Measurements from ENCODE around the gene ZFPL1.

DNA sequence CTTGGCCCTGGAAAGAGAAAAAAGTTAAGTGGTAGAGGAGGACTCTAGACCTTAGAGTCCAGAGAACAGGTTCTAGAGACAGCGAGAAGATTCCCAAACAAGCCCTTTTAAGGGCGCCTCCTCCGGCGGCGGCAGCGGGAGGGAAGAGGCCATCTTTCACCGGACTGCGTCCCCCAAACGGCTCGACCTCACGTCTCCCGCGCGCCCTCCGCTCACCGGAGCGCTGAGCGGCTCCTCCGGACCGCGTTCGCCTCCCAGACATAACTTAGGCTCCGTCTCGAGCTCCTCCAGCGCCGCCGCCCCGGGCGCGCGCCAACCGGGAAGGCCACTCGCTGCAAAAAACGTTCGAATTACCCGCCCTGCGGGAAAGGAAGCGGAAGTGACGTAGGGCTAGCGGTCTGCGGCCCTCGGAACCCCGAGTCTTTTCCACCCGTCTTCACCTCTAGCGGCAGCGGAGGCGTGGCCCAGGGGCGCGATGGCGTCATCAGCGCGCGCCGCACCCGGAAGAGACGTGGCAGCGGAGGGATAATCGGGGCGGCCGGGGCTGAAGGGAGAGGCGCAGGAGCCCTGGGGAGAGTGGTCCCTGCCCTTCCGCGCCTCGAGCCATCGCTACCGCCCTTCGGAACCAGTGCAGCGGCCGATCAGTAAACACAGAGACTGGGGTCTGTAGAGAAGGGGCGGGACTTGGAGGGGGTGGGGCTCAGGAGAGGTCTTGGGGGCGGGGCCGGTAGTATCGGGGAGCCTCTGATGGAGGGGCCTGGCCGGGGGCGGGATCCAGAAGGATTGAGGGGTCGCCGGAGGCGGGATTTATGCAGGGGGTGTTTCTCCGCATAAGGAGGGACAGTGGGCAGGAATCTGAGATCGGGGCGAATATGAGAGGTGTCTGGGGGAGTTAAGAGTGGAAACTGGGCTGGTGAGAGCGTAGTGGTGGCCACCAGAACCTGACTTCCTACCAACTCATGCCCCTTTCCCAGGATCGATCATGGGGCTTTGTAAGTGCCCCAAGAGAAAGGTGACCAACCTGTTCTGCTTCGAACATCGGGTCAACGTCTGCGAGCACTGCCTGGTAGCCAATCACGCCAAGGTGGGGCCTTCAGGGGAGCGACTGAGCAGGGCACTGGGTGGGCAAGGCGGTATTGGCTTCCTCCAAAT, at the start of gene ZFPL1:
Gene ZFPL1, plus strand, starts transcription at position 506 of the 1,152 bp plus-strand sequence.
- RRBS, 2 experiments, result under 1 to 2% methylated on average over 20 to 21 of the region's 90 CpGs

- RRBS, 2 experiments, result 98 to over 99% methylated on average over 8 of the region's 21 CpGs
Measured at GRCh38 chr11:65109687-65109995, 2.0 kb upstream of the TM7SF2 start.

GRCh38 chr11:65279424-65280442, 18.0 kb downstream of the POLA2 start:
- RRBS, 2 experiments, result no CpG with 5 or more reads among the region's 8 CpGs

DNA sequence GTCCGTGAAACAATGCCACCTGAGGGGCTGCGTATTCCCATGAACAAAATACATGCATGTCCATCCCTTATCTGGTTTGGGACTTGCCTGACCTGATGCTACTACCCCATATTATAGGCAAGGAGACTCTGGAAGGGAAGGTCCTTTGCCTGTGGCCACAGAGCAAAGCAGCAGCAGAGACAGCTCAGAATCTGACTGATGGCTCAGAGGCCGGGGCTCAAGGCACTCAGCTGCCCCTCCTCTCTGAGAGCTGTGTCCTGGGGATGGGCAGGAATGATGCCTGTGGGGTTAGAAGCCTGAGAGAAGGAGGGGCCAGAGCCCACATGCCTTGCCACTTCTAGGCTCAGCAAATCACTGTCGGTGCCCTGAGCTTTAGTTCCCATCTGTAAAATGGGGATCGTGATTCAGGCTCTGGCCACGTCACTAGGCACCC, 3.6 kb upstream of the CDC42EP2 start:
- RRBS, 2 experiments, result no CpG with 5 or more reads among the region's 6 CpGs

DNA sequence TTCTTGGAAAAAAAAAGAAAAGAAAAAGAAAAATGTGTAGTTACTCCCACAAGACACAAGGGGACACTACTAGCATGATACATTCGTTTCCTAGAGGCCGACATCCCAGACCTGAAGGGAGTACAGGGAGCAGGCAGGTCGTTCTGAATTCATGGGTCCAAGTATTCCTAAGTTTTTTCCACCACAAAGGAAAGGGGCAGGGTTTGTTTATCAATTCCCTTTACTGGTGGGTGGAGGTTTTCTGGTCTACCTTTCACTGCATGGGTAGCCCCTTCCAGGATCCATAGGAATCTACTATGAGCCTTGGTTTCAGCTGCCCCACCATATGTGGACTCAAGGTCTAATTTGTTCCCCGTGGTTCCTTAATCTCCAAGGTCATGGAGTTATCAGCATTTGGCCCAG, 11.8 kb downstream of the TIGD3 start:
- RRBS, 2 experiments, result no CpG with 5 or more reads among the region's 4 CpGs

- RRBS, 2 experiments, result no CpG with 5 or more reads among the region's 2 CpGs
Measured at GRCh38 chr11:65385015-65385619, 1.3 kb upstream of the FRMD8 start.

DNA sequence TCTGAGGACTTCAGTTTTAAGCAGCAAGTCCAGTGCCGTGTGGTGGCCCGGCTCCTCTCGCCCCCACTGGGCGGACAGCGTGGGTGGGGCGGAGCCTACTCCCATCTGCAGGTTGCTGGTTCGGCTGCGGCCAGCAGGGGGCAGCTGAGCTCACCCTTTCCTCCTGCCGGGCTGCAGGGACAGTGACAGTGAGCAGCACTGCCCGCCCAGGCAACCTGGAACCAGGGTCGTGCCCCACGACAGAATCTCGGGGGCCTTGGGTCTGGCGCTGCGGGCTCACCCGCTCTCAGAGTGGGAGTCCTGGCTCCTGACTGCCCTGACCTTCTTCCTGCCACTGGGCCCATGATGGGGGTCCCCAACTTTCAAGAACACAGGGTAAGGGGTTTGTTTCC, 30.0 kb downstream of the FRMD8 start:
- RRBS, 2 experiments, result 0% methylated on average over 5 of the region's 16 CpGs; no CpG with 5 or more reads in 1 of the 2 experiments

DNA sequence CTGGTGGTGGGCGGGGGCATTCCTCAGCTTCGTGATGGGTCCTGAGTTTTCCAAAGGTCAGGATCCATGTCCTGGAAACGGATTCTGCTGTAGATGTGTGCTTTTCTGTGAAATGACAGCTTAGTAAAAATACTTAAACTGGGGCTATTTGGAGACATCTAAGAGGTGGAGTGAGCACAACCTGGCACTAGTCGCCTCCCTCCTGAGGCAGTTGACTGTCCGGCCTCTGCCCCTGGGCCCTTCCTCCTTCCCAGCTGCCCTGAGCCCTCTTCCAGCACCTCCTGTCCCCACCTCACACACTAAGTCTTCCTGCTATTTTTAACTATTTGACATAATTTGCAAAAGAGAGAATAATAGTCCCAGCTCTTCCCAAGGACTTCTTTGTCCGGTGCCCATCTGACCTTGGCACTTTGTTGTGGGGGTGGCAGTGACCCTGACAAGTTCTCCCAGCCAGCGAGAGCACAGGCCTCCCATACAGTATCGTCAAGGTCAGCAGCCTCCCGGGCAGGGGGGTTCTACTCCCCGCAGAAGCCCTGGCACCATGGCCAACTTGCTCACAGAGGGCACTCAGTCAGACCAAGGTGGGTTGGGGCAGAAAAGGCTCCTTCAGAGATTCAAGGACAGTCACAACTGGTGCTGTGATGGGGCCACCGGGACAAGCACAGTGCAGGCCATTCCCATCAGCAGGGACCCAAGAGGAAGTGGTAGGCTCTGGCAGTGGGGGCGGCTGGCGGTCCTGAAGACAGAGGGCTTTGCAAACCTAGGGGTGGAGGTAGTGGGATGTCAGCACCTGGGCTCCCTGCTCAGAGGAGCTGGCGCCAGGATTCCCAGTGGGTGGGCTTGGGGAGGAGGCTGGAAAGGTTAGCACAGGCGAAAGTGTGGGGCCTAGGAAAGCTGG, 30.6 kb downstream of the FRMD8 start:
- RRBS, 2 experiments, result 83% methylated on average over 3 of the region's 15 CpGs; no CpG with 5 or more reads in 1 of the 2 experiments

GRCh38 chr11:65426998-65427629, 40.7 kb downstream of the FRMD8 start:
- RRBS, 2 experiments, result no CpG with 5 or more reads among the region's 9 CpGs

- RRBS, 2 experiments, result no CpG with 5 or more reads among the region's 2 CpGs
Measured at GRCh38 chr11:65436405-65436650, 49.9 kb downstream of the FRMD8 start.

DNA sequence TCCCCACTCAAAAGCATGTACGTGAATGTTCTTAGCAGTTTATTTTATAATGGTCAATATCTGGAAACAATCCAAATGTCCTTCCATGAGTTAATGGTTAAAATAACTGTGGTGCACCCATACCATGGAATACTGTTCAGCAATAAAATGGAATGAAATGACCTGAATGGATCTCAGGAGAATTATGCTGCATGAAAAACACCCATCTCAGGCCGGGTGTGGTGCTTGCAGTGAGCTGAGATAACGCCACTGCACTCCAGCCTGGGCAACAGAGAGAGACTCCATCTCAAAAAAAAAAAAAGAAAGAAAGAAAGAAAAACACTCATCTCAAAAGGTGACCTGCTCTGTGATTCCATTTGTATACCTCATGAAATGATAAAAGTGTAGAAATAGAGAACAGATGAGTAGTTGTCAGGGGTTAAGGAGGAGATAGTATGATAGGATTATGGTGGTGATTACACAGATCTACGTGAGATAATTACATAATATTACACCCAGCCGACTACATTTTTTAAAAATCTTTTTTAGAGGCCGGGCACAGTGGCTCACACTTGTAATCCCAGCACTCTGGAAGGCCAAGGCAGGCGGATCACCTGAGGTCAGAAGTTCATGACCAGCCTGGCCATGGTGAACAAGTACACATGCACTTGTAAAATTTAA, 57.0 kb upstream of the SCYL1 start:
- RRBS, 2 experiments, result no CpG with 5 or more reads among the region's 7 CpGs

GRCh38 chr11:65493793-65494314, 31.0 kb upstream of the SCYL1 start:
- RRBS, 2 experiments, result no CpG with 5 or more reads among the region's 8 CpGs

DNA sequence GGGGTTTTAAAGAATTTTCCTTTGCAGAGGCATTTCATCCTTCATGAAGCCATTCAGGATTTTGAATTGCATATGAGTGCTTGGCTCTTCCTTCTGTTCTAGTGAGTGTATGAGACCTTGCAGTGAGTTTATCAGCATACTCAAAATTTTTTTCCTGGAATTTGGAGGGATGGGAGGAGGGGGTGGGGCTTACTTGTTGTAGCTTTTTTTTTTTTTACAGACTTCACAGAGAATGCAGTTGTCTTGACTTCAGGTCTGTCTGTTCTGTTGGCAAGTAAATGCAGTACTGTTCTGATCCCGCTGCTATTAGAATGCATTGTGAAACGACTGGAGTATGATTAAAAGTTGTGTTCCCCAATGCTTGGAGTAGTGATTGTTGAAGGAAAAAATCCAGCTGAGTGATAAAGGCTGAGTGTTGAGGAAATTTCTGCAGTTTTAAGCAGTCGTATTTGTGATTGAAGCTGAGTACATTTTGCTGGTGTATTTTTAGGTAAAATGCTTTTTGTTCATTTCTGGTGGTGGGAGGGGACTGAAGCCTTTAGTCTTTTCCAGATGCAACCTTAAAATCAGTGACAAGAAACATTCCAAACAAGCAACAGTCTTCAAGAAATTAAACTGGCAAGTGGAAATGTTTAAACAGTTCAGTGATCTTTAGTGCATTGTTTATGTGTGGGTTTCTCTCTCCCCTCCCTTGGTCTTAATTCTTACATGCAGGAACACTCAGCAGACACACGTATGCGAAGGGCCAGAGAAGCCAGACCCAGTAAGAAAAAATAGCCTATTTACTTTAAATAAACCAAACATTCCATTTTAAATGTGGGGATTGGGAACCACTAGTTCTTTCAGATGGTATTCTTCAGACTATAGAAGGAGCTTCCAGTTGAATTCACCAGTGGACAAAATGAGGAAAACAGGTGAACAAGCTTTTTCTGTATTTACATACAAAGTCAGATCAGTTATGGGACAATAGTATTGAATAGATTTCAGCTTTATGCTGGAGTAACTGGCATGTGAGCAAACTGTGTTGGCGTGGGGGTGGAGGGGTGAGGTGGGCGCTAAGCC, 20.4 kb upstream of the SCYL1 start:
- RRBS, 2 experiments, result no CpG with 5 or more reads among the region's 7 CpGs

DNA sequence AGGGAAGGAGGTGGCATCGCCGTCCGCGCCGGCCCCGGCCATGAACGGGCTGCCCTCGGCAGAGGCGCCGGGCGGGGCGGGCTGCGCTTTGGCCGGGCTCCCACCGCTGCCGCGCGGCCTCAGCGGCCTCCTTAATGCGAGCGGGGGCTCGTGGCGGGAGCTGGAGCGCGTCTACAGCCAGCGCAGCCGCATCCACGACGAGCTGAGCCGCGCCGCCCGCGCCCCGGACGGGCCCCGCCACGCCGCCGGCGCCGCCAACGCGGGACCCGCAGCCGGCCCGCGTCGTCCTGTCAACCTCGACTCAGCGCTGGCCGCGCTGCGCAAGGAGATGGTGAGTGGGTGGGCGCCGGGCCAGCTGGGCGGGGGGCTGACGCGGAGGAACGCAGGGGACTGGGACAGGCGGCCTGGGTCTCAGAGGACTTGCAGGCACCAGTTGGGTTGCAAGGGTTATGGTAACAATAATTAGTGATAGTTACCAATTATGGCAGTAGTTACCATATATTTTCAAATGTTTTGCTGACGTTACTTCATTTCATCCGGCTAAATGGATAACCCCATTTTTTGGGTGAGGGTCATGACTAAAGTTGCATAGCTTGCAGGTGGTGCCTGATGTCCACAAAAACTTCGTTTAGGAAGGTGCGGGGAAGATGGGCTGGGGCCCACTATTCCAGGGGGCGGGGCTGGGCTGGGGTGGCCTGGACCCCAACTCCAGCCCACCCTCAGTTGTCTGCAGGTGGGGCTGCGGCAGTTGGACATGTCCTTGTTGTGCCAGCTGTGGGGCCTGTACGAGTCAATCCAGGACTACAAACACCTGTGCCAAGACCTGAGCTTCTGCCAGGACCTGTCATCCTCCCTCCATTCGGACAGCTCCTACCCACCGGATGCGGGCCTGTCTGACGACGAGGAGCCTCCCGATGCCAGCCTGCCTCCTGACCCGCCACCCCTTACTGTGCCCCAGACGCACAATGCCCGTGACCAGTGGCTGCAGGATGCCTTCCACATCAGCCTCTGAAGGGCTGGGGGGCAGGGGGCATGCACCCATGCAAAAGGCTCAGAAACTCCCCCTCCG, 626 bp downstream of the FAM89B start:
- RRBS, 2 experiments, result 2 to 3% methylated on average over 15 of the region's 78 CpGs

- RRBS, 2 experiments, result 1 to 2% methylated on average over 32 of the region's 57 CpGs
Measured at GRCh38 chr11:65574289-65574916, 1.4 kb upstream of the EHBP1L1 start.

- RRBS, 2 experiments, result no CpG with 5 or more reads among the region's 13 CpGs
Measured at GRCh38 chr11:65581193-65582240, 5.7 kb downstream of the EHBP1L1 start.

DNA sequence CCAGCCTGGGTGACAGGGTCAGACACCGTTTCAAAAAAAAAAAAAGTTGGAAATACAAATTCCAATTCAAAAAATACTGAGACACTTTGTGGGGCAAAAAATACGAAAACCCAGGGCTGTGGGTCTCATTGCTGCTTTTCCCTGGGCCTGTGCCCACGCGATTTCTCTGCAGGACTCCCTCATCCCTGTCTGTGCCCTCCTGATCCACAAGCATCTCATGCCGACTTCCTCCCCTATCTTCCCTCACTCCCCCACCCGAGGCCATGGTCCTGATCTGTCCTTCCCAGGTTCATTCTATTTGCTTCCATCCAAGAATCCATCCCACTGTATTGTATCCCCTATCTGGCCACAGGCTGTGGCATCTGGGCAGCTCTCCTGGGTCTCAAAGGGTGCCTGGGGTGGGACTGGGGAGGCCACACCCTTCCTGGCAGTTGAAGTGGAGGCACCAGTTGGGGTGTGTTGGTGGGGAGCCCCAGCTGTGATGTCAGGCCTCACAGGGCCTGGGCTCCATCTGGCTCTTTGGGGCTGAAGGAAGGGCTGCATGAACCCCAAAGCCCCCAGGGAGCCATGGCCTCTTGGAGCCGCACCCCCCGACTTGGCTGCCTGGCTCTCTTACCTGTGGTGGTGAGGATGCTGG, 644 bp downstream of the KCNK7 start:
- RRBS, 2 experiments, result no CpG with 5 or more reads among the region's 8 CpGs

GRCh38 chr11:65629777-65630540, 7.9 kb upstream of the SIPA1 start:
- RRBS, 2 experiments, result no CpG with 5 or more reads among the region's 19 CpGs

- RRBS, 2 experiments, result no CpG with 5 or more reads among the region's 14 CpGs
Measured at GRCh38 chr11:65646241-65646471, 8.3 kb downstream of the SIPA1 start.

Data from NT2/D1 (cell line).